Vagina (tissue), 1 donor: ENCODE data around the gene DDX1.

GRCh38 chr2:11313109-11313928, 31.1 kb downstream of the ROCK2 start:
- PRO-cap: no peak
- RAMPAGE, long total RNA: no peak

GRCh38 chr2:11319108-11319896, 25.1 kb downstream of the ROCK2 start:
- PRO-cap: no peak
- RAMPAGE, long total RNA: no peak

- PRO-cap: no peak
- RAMPAGE, long total RNA: no peak
These were observed 3.8 kb upstream of the ROCK2 start for GRCh38 chr2:11347963-11348845.

DNA sequence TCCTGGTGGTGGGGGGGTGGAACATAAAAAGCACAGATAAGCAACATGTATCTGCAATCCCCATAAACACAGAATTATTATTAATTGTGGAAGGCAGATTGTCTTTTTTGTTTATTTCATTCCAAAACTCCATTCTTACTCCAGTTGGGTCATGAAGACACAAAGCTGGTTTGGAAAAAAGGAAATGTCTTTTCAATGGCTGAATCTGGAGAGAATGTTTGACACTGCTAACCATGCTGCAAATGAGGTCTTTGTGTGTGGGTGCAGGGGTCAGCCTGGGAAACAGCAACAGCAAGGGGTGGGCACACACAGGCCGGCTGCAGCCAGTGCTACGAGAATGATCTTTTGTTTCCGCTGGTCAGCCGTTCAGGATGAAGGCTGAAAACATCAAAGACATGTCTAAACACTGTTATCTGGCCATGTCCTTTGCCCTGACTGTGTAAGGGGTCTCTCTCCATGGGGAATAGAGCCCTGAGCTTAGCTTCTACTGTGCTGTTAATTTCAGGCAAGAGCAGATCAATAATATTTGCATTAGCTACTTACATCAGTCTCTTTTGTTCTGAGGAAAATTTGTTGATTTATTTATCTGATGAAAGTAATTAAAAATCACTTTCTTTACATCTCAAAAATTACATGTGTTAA, 33.2 kb upstream of the E2F6 start:
- PRO-cap: no peak
- RAMPAGE, long total RNA: no peak

DNA sequence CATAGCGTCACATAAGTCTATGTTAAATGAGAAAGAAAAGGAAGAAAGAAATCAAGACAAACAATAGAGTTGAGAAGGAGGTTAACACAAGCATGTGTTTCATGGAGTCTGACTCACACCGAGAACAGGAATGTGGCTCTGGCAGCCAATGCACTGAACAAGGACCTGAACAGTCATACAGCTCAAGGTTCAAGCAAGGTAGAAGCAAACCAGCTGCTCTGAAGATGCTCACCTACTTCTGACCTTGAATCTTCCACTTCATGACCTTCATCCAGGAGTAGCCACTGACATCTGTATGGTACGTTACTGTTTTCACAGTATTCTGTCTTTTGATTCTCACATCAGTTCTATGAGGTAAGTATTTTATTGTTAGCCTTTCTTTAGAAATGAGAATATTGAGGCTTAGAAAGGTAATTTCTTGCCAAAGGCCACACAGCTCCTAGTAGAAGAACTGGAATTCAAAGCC, 36.1 kb upstream of the LPIN1 start:
- PRO-cap: no peak
- RAMPAGE, long total RNA: no peak

- PRO-cap: no peak
- RAMPAGE, long total RNA: no peak
These were observed 19.0 kb downstream of the LPIN1 start for GRCh38 chr2:11765419-11765822.

GRCh38 chr2:11863594-11864339, 117.3 kb downstream of the LPIN1 start:
- PRO-cap: no peak
- RAMPAGE, long total RNA: no peak

DNA sequence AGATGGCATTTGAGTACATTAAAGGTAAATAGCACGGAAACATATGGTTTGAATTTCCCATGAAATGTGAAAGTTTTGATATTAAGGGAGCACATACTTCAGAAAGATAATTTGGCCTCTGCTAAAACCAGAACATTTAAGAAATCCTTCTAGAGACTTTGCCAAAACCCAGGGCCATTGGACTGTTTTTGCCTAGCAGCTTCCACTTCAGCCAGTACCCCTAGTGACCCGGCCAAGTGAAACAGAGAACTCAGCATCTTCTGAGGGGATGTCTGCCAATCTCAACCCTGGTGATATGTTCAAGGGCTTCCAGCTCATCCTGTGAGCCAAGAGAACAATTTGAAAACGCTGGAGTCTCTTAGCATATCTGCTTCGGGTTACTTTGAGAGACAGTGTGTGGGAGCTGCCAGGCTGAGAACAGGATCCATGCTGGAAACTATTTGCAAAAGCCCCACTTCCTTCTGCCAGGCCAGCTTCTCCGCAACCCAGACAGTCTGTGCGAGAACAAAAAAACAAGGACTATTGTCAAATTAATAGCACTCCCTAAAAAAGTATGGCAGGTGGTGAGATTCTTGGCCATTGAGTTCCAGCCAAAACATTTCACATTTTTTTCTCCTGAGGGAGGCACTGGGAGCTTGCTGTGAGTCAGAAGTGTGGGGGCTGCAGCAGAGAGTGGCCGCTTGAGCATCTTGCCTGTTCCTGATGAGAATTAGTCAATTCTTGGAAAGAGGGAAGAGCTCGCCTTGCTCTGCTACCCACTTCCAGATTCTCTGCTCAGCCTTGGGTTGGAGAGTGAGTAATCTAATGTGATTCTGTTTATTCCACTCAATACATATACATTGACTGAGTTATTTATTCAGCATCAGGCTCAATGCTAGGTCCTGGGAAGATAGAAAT, 395.6 kb upstream of the TRIB2 start:
- PRO-cap: unidirectional peak, plus-strand start at position 716 of the sequence
- RAMPAGE, long total RNA: no peak

DNA sequence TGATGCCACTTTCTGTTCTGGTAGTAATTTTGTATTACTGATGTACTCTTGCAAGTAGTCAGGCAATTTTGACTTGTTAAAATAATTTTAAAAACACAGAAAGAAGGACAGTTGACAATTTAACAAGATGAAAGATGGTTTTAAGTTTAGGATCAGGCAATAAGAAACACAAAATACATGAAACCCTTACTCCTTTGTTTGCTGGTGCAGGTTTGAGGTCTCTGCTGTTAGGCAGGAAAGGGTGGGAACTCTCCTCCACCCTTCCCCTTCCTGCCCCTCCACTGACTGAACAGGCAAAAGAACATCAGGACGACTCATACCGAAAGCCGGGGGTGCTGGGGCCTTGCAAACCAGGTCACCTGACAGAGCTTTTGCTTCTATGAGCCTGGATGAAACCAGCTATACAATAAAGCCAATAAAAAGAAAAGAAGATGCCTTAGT, 215.4 kb upstream of the TRIB2 start:
- PRO-cap: no peak
- RAMPAGE, long total RNA: no peak

GRCh38 chr2:12719553-12720114, 2.9 kb downstream of the TRIB2 start:
- PRO-cap: unidirectional peak, minus-strand start at chr2:12719696; unidirectional peak, minus-strand start at chr2:12719751
- RAMPAGE, long total RNA: no peak

DNA sequence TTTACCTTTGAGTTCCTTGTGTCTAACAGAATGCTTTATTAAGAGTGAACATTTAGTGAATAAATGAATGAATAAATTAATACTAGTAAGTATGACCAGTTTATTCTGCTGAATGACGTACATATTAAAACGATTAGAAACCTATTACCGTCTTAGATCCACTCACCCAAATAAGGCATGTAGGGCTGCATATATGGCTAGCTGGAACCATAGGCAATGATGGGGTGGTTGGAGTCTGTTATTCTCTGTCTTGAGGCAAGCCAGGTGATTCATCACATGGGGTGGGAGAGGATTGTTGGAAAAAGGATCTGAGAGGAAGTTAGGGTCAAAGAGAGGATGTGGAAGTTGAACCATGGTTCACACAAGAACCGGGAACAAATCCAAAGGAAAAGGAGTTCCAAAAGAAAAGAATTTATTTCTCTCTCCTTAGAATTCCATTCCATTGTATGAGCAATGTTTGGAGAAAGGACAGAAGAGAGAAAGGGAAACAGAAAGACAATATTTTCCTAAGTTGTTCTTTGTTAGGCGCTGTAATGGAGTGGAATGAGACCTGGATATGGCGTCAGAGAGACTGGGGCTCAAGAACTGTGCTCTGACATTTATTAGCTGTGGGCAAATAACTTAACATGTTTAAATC, 71.1 kb downstream of the TRIB2 start:
- PRO-cap: no peak
- RAMPAGE, long total RNA: no peak

DNA sequence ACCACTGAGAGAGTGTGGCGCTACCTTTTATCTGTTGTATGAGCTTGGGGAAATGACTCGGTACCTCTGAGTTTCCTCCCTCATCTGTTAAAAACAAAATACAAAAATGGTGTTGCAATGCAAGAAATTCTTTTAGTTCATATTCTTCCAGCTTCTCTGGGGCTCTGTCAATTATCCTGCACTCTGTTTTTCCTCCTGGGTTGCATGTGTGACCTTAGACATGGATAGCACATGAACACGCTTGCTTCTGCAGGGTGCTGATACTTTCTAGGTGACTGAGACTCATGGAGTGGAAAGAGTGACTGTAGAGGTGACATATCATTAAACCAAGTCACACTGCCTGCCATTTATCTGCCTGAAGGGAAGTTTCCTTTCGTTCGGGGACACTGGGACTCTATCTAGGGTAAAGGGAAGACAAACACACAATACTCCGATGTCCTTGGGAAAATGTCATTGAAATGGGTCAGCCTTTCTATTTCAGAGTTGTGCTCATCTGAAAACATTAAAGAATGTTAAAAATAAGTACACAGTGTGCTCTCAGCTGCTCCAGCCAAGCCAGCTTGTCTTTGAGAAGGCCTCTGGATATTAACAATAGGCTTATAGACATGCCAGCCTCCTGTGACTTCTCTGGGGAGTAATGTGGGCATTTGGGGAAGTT, 91.4 kb downstream of the TRIB2 start:
- PRO-cap: no peak
- RAMPAGE, long total RNA: no peak

DNA sequence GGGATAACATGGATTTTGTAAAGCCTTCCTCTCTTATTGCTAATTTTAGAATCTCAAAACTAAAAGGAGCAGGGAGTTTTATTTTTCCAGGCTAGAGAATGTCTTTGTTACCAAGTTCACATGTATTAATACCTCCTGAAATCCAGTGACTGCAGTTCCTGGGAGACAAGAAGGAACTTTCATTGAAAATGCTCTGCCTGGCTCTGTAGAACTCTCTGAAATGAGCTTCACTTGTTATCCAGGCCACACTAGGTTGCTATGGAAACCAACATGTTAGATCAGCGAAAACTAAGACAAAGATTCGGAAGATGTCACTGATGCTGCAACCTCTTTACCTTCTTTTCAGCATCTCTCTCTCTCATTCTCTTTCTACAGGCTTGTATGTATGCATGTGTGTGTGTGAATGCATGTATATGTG, 218.4 kb downstream of the TRIB2 start:
- PRO-cap: no peak
- RAMPAGE, long total RNA: no peak

DNA sequence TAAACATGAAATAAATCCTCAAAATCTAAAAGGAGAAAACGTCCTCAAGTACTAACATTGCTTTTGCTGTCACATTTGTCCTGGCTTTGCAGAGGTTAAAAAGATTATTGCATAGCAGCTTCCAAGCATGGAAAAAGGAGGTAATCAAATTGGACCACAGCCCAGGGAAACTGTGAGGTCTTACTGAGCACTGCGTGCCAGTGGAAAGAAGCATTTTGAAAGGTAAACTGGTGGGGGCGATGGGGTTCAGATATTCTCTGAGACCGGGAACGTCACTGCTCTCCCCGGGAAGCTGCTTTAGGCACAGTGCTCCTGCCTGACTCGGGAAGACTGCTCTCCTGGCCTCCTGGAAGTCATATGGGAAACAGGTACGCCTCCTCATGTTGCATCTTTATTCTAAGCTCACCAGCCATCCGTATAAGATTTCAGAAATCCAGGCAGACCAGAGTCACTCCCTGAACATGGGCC, 283.9 kb downstream of the TRIB2 start:
- PRO-cap: no peak
- RAMPAGE, long total RNA: no peak

GRCh38 chr2:14558338-14558643, 74.2 kb upstream of the LRATD1 start:
- PRO-cap: no peak
- RAMPAGE, long total RNA: no peak

- PRO-cap: bidirectional peak, plus-strand start at chr2:15591884, minus-strand start at chr2:15591794; unidirectional peak, minus-strand start at chr2:15592335
- RAMPAGE, long total RNA: start-site peak on the plus strand at chr2:15591860-15591925, 1,155 reads
These were observed at the start of gene DDX1 for GRCh38 chr2:15591412-15592737. Gene DDX1, plus strand, starts transcription at chr2:15591868.

DNA sequence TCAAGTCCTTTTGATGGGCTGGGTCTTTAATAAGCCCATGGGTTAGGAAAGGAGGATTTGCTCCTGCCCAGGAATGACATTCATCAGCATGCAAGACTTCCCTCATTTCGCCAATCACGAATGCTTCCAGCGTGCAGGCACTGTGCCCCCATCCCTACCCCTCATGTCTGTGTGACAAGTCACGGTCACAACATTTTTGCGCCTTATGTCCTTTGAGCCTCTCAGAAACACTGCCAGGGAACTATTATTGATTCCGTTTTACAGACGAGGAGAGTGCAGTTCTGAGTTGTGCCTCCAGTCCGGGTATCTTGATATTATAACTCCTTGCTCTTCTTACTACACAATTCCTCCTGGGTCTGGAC, 101.9 kb upstream of the MYCN start:
- PRO-cap: no peak
- RAMPAGE, long total RNA: no peak

GRCh38 chr2:15964880-15965438, 24.6 kb downstream of the MYCN start:
- PRO-cap: no peak
- RAMPAGE, long total RNA: no peak

- PRO-cap: no peak
- RAMPAGE, long total RNA: no peak
These were observed 275.6 kb downstream of the MYCN start for GRCh38 chr2:16215803-16216495.

GRCh38 chr2:16407275-16407788, 258.3 kb downstream of the CYRIA start:
- PRO-cap: no peak
- RAMPAGE, long total RNA: no peak